ENCODE measurements around a stretch of chr11.

GRCh38 chr11:28628323-28628764 lies 520.2 kb downstream of the METTL15 start:
- PRO-cap, result no peak
CAGE:
- cytosol, long polyA plus RNA, result no peak
- long polyA plus RNA, result no peak
- nucleus, long polyA plus RNA, result no peak

DNA sequence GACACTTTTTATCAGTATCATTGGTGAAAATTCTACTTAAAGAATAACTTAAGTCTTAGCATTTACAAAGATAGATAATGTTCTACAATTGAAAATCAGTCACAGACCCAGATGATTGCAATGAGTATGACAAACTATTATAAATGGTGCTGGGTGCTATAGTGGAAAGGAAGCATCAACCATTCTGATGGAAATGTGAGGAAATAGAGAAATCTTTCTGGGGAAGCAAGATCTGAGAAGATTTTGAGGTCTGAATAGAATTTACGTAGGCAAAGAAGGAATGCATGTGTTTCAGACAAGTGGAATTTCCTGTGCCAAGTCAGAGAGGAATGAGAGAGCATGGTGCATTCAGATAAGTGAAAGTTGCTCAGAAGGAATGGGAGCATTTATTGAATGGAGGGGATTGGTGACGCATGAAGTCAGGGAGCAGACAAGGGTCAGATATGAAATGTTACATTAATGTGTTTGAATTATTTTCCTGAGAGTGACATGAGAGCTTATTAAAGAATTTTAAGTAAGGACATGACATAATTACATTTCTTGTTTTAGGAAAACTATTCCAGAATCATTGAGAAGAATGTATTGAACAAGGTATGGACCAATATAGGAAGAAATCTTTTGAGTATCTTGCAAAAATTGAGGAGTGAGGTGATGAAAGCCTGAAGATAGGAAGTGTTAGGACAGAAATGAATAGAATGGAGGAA lies 725.5 kb downstream of the METTL15 start:
- PRO-cap, result no peak
CAGE:
- cytosol, long polyA plus RNA, result no peak
- long polyA plus RNA, result no peak
- nucleus, long polyA plus RNA, result no peak

DNA sequence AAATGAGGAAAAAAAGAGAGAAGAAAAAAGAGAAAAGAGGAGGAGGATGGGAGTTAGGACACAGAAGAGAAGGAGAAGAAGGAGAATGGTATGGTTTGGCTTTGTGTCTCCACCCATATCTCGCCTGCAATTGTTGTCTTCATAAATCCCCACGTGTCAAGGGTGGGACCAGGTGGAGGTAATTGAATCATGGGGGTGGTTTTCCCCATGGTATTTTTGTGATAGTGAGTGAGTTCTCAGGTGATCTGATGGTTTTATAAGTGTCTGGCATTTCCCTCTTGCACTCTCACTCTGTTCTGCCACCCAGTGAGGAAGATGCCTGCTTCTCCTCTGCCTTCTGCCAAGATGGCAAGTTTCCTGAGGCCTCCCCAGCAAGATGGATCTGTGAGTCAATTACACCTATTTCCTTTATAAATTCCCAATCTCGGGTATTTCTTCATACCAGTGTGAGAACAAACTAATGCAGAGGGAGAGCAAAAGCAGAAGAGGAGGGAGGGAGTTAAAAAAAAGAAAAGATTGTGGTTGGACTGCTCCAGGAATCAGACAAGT lies 856.9 kb downstream of the KCNA4 start:
- PRO-cap, result no peak
CAGE:
- cytosol, long polyA plus RNA, result no peak
- long polyA plus RNA, result no peak
- nucleus, long polyA plus RNA, result no peak

DNA sequence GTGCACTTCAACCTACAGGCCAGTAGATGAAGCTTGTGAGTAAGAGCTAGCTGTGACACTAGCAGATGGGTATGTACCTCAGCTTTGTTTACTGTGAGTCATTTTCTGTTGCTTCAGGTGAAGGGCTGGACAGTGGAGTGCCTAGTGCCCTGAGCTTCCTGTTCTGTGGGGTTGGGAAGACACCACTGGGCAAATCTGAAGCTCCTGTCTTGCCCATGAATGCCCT lies 755.8 kb downstream of the KCNA4 start:
- PRO-cap, result no peak
CAGE:
- cytosol, long polyA plus RNA, result no peak
- long polyA plus RNA, result no peak
- nucleus, long polyA plus RNA, result no peak

DNA sequence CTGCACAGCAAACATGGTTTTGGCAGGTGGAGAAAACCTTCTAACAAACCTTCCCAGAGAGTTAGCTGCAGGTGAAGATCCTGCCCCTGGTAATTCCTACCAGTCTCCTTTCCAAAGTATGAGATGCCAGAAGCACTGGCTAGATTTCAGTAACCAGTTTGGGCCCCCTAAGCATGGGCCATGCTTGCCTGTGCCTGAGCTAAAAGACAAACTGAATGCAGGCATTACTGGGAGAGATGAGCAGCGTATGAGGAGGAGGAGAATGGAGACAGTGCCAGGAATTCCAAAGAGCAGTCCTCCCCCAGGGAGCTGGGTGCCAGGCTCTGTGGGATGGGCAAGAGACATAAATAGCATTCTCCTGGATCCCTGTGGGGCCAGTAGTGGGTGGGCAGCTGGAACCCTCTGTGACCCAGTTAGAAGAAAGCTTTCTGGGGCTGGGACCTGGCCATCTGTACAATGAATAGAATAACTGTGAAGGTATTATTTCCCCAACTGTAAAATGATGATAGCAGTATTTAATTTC lies 235.6 kb downstream of the KCNA4 start:
- PRO-cap, result no peak
CAGE:
- cytosol, long polyA plus RNA, result no peak
- long polyA plus RNA, result no peak
- nucleus, long polyA plus RNA, result no peak

DNA sequence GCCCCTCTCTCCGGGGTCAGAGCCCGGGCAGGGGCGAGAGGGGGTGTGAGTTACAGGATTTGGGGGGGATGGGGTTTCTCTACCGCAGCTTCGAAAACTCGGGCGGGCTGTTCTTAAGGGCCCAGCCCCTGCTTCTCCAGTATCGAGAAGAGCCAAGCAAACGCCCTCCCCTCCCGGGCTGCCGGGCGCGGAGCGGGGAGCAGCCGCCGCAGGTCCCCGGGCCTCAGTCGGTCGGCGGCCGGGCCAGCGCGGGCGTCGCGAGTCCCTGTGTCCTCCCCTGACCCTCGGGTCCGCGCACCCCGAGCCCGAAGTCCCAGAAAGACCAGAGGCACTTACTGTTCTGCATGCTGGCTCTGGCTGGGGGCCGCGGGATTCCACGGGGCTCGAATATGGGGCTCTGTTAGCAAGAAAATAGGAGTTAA lies 5.0 kb downstream of the PAX6 start:
- PRO-cap, result no peak
CAGE:
- cytosol, long polyA plus RNA, result no peak
- long polyA plus RNA, result no peak
- nucleus, long polyA plus RNA, result no peak

GRCh38 chr11:32005904-32006431 lies 84.9 kb upstream of the RCN1 start:
- PRO-cap, result no peak
CAGE:
- cytosol, long polyA plus RNA, result no peak
- long polyA plus RNA, result no peak
- nucleus, long polyA plus RNA, result no peak

GRCh38 chr11:32104114-32105137 lies 13.6 kb downstream of the RCN1 start:
- PRO-cap, result no peak
CAGE:
- cytosol, long polyA plus RNA, result start-site peak on the plus strand at chr11:32104381-32104413, 32 and 21 reads in 2 replicates; start-site peak on the plus strand at chr11:32104674-32104767, 34 and 24 reads in 2 replicates
- long polyA plus RNA, result no peak
- nucleus, long polyA plus RNA, result no peak

DNA sequence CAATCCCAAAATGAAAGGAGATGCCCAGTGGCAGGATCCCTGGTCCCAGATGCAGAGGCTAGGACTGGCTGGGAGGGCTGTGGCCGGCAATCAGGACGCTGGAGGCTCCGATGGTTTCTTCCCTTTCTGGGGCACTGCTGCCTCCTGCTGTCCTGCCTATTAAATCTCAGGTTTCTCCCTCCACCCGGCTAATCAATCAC lies 82.5 kb downstream of the RCN1 start:
- PRO-cap, result no peak
CAGE:
- cytosol, long polyA plus RNA, result no peak
- long polyA plus RNA, result no peak
- nucleus, long polyA plus RNA, result no peak

GRCh38 chr11:32332806-32334086 lies 102.1 kb downstream of the WT1 start:
- PRO-cap, result no peak
CAGE:
- cytosol, long polyA plus RNA, result no peak
- long polyA plus RNA, result no peak
- nucleus, long polyA plus RNA, result no peak

- PRO-cap, result no peak
CAGE:
- cytosol, long polyA plus RNA, result no peak
- long polyA plus RNA, result no peak
- nucleus, long polyA plus RNA, result no peak
Observed at GRCh38 chr11:32386779-32387206, 48.5 kb downstream of the WT1 start.

- PRO-cap, result no peak
CAGE:
- cytosol, long polyA plus RNA, result no peak
- long polyA plus RNA, result no peak
- nucleus, long polyA plus RNA, result no peak
Observed at GRCh38 chr11:32396213-32396930, 39.0 kb downstream of the WT1 start.

DNA sequence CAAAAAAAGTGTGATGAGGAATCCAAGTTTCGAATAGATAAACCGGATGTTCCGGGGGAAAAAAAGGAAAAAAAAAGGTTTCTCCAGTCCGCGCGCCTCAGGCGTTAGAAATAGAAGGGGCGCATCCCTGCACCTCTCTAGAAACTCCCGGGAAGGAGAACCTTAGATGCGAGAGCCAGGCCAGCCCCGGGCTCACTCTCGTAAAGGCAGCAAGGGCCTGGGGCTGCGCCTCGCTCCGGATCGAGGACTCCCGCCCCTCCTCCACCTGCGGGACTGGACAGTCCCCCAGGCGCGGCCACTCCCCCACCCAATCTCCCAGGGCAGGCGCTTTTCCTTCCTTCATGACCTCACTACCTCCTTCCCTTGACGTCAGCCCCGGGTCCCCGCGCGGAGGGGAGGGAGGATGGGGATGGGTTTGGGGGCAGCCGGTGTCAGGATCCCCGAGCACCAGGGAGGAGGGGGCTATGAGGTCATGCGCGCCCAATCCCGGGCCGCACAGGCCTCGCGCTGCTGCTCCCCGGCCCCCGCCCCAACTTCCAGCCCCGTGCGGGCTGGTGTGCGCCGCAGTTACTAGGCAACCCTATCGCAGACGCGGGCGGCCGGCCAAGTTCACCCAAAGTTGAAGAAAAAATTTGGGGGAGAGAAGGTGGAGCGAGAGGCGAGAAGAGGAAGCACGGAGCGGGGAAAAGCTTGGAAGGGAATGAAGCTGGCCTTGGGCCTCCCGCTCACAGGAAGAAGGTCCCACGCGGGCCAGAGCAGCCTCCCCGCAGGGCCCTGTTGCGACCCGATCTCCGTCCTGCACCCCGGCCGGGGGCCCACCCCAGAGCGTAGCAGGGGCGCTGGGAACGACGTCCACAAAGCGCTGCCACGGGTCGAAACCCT lies 8.5 kb downstream of the WT1 start:
- PRO-cap, result no peak
CAGE:
- cytosol, long polyA plus RNA, result no peak
- long polyA plus RNA, result no peak
- nucleus, long polyA plus RNA, result no peak

DNA sequence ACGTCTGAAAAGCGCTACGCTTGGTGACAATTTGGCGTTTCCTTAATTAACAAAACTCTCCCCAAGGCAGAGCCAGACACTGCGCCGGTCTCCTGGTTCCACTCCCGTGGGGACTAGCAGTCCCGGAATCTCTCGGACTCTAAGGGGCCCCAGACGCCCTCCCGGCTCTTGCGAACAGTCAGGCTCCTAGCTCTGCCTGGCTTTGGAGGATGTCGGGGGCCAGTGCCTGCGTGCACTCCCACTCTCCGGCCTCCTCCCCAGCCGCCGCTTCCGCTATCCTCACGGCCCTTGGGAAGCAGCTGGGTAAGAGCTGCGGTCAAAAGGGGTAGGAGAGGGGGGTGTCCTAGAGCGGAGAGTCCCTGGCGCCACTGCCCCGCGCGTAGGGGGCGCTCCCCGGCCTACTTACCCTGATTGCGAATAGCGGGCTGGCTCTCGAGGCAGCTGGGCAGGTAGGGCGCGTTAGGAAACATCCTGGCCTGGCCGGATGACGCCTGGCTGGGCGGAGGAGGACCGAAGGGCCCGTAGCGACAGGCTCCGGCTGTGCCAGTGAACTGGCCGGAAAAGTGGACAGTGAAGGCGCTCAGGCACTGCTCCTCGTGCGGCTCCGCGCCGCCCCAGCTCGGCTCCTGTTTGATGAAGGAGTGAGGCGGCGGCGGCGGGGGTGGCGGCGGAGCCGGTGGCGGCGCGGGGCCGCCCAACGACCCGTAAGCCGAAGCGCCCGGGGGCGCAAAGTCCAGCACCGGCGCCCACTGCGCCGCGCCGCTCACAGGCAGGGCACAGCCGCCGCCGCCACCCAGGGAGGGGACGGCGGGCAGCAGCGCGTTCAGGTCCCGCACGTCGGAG lies 824 bp downstream of the WT1 start:
- PRO-cap, result unidirectional peak, plus-strand start at position 487 of the sequence; bidirectional peak, plus-strand start at position 774 of the sequence, minus-strand start at position 635 of the sequence
CAGE:
- cytosol, long polyA plus RNA, result no peak
- long polyA plus RNA, result no peak
- nucleus, long polyA plus RNA, result no peak

- PRO-cap, result no peak
CAGE:
- cytosol, long polyA plus RNA, result no peak
- long polyA plus RNA, result no peak
- nucleus, long polyA plus RNA, result no peak
Observed at GRCh38 chr11:32831081-32831774, 1.5 kb downstream of the PRRG4 start.

- PRO-cap, result no peak
CAGE:
- cytosol, long polyA plus RNA, result no peak
- long polyA plus RNA, result no peak
- nucleus, long polyA plus RNA, result no peak
Observed at GRCh38 chr11:33013675-33014251, 1.9 kb upstream of the DEPDC7 start.

- PRO-cap, result no peak
CAGE:
- cytosol, long polyA plus RNA, result no peak
- long polyA plus RNA, result no peak
- nucleus, long polyA plus RNA, result no peak
Observed at GRCh38 chr11:33056800-33057441, 17.5 kb downstream of the TCP11L1 start.

GRCh38 chr11:33319862-33320565 lies 55.9 kb upstream of the KIAA1549L start:
- PRO-cap, result no peak
CAGE:
- cytosol, long polyA plus RNA, result no peak
- long polyA plus RNA, result no peak
- nucleus, long polyA plus RNA, result no peak

- PRO-cap, result no peak
CAGE:
- cytosol, long polyA plus RNA, result no peak
- long polyA plus RNA, result no peak
- nucleus, long polyA plus RNA, result no peak
Observed at GRCh38 chr11:33320686-33321517, 55.0 kb upstream of the KIAA1549L start.

DNA sequence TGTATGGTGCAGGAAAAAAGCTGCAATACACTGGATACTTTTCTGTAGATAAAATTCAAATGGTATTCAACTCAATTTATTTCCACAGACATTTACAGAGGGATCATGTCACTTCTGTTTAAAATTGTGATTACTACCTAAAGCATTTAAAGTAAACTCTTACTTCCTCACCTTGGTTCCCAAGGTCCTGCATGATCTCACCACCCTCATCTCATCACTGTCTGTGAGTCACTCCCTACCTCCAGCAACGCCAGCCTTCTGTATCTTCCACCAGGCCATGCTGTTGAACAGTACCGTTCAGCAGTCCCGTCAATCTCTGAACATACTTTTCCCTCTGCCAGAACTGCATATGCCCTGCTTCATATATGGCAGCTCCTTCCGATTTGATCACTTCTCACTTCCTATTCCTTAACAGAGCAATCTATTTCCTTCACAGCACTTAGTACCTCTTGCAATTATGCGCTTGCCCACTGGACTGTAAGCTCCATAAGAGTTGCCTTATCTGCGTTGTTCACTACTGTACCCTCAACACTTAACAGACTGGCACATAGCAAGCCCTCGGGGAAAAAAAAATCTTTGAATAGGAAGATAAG lies 2.0 kb downstream of the FBXO3 start:
- PRO-cap, result no peak
CAGE:
- cytosol, long polyA plus RNA, result no peak
- long polyA plus RNA, result no peak
- nucleus, long polyA plus RNA, result no peak

Measured in A549 (cell line).